Liver (tissue), 9 donors: ENCODE measurements around the genes SERPINB9 and TUBB2B.

GRCh38 chr6:2502345-2502721 is 248.4 kb downstream of the MYLK4 start:
- PRO-cap, 5 experiments, result no peak in any of the 5 experiments
- RAMPAGE, long total RNA, 2 experiments, result no peak in any of the 2 experiments
- RRBS, result no CpG with 5 or more reads among the region's 7 CpGs

GRCh38 chr6:2633858-2634845 is 116.6 kb downstream of the MYLK4 start:
- PRO-cap, 5 experiments, result peak in 1 of 5 experiments; most common plus-strand start chr6:2634563 (in 1); most common minus-strand start chr6:2634443 (in 1)
- RAMPAGE, long total RNA, 2 experiments, result no peak in any of the 2 experiments
- RRBS, result 14% methylated on average over 12 of the region's 78 CpGs

GRCh38 chr6:2858558-2859697 is 17.3 kb upstream of the SERPINB1 start:
- PRO-cap, 5 experiments, result peak in 1 of 5 experiments; most common minus-strand start chr6:2859173 (in 1)
- RAMPAGE, long total RNA, 2 experiments, result no peak in any of the 2 experiments
- RRBS, result no CpG with 5 or more reads among the region's 8 CpGs

GRCh38 chr6:2903151-2903790 is at the start of gene SERPINB9:
Gene SERPINB9, minus strand, starts transcription at chr6:2903309.
- PRO-cap, 5 experiments, result peak in 5 of 5 experiments; most common plus-strand start chr6:2903380 (in 1); most common minus-strand start chr6:2903309 (in 5)
- RAMPAGE, long total RNA, 2 experiments, result no peak in any of the 2 experiments
- RRBS, result no CpG with 5 or more reads among the region's 63 CpGs

- PRO-cap, 5 experiments, result no peak in any of the 5 experiments
- RAMPAGE, long total RNA, 2 experiments, result no peak in any of the 2 experiments
- RRBS, result no CpG with 5 or more reads among the region's 10 CpGs
Measured at GRCh38 chr6:2920810-2921258, 17.7 kb upstream of the SERPINB9 start.

GRCh38 chr6:2955470-2955768 is 15.9 kb downstream of the SERPINB6 start:
- PRO-cap, 5 experiments, result no peak in any of the 5 experiments
- RAMPAGE, long total RNA, 2 experiments, result no peak in any of the 2 experiments
- RRBS, result no CpG with 5 or more reads among the region's 3 CpGs

GRCh38 chr6:3055792-3056267 is 12.5 kb upstream of the RIPK1 start:
- PRO-cap, 5 experiments, result no peak in any of the 5 experiments
- RAMPAGE, long total RNA, 2 experiments, result no peak in any of the 2 experiments
- RRBS, result no CpG with 5 or more reads among the region's 13 CpGs

GRCh38 chr6:3154351-3155056 is 2.8 kb downstream of the TUBB2A start:
- PRO-cap, 5 experiments, result no peak in any of the 5 experiments
- RAMPAGE, long total RNA, 2 experiments, result no peak in any of the 2 experiments
- RRBS, result no CpG with 5 or more reads among the region's 29 CpGs

GRCh38 chr6:3159954-3160890 is 2.9 kb upstream of the TUBB2A start:
- PRO-cap, 5 experiments, result no peak in any of the 5 experiments
- RAMPAGE, long total RNA, 2 experiments, result no peak in any of the 2 experiments
- RRBS, result no CpG with 5 or more reads among the region's 31 CpGs

DNA sequence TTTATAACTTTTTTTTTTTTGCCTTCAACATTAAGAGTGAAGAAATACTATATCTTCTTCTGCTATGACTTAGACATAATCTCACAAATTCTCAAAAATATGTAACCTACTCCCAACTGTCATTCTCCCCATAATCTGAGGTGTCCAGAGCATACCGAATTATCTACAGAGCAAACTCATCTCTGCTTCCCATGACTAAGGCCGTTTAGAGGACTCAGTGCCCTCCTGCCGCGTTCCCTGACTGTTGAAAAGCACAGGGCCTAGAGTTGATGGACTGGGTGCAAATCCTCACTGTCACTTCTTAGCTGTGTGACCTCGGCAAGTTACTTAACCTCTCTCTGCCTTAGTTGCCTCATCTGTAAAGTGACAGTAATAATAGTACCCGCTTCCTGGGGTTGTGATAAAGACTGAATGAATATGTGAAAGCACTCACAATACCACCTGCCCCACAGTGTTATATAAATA is 4.7 kb upstream of the TUBB2A start:
- PRO-cap, 5 experiments, result no peak in any of the 5 experiments
- RAMPAGE, long total RNA, 2 experiments, result no peak in any of the 2 experiments
- RRBS, result no CpG with 5 or more reads among the region's 6 CpGs

- PRO-cap, 5 experiments, result no peak in any of the 5 experiments
- RAMPAGE, long total RNA, 2 experiments, result no peak in any of the 2 experiments
- RRBS, result 4% methylated on average over 18 of the region's 64 CpGs
Measured at GRCh38 chr6:3227477-3228220, at the start of gene TUBB2B. Gene TUBB2B, minus strand, starts transcription at chr6:3227653.

DNA sequence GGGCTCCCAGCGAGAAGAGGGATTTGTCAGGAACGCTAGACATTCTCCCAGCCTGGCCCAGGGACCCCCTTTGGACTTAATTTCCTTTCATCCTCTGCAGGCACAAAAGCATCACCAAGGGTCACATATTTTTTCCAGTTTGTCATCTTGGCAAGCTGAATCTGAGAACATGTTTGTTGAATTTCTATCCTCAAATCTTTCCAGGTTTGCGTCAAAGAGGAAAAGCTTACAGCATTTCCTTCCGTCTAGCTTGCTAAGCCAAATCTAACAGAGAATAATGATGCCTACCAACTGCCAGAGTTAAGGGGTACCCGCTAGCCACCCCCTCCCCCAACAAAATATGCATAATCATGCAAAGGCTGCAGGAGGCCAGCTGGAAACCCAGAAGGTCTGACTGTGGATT is 23.0 kb downstream of the PSMG4 start:
- PRO-cap, 5 experiments, result no peak in any of the 5 experiments
- RAMPAGE, long total RNA, 2 experiments, result no peak in any of the 2 experiments
- RRBS, result no CpG with 5 or more reads among the region's 5 CpGs

DNA sequence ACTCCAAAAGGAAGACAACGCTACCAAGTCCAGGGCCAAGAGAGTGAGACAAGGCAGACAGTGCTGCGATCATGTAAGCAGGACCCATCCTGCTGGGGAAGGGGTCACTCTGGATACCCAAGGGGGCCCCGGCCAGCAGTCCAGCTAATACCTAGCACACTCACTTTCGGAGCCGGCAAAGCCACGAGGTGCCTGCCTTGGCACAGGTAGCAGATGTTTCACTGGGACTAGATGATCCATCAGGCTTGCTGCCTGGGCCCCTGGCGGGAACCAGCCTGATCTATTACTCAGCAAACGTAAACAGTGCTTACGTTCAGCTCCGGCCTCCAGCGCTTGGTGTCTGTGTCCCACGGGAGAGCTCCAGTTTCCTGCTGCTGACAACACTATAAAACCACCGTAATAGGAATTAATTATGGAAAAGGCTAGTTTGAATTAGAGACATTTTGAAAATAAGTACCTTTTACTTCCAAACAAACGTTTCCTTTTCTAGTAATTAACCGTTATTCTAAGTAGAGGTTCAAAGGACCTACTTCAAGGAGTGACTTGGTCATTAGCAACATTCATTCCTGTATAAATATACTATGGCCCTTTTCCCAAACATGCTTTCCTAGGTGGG is 18.6 kb downstream of the SLC22A23 start:
- PRO-cap, 5 experiments, result no peak in any of the 5 experiments
- RAMPAGE, long total RNA, 2 experiments, result no peak in any of the 2 experiments
- RRBS, result no CpG with 5 or more reads among the region's 15 CpGs

- PRO-cap, 5 experiments, result peak in 1 of 5 experiments; most common minus-strand start chr6:3720077 (in 1)
- RAMPAGE, long total RNA, 2 experiments, result no peak in any of the 2 experiments
- RRBS, result no CpG with 5 or more reads among the region's 17 CpGs
Measured at GRCh38 chr6:3719766-3720428, 31.6 kb downstream of the PXDC1 start.

DNA sequence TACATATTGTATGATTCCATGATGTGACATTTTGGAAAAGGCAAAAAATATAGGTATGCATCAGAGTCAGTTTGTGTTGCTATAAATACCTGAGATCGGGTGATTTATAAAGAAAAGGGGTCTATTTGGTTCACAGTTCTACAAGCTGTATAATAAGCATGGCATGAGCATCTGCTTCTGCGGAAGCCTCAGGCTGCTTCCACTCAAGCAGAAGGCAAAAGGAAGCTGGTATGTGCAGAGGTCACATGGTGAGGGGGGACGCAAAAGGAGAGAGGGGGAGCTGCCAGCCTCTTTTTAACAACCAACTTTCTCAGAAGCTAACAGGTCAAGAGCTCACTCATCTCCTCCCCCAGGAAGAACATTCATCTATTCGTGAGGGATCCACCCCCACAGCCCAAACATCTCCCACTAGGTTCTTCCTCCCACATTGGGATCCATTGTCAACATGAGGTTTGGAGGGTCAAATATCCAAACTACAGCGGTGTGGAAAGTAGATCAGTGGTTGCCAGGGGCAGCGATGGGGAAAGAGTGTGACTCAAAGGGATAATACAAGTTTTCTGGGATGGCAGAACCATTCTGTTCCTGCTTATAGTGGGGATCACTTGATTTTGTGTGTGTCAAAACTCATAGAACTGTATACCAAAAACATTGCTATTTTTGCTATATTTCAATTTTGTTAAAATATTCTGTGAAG is 10.1 kb upstream of the FAM50B start:
- PRO-cap, 5 experiments, result peak in 1 of 5 experiments; most common plus-strand start position 551 of the sequence (in 1); most common minus-strand start position 312 of the sequence (in 1)
- RAMPAGE, long total RNA, 2 experiments, result no peak in any of the 2 experiments
- RRBS, result no CpG with 5 or more reads among the region's 6 CpGs

- PRO-cap, 5 experiments, result peak in 1 of 5 experiments; most common plus-strand start chr6:3858165 (in 1); most common minus-strand start chr6:3857885 (in 1)
- RAMPAGE, long total RNA, 2 experiments, result no peak in any of the 2 experiments
- RRBS, result 29% methylated on average over 1 of the region's 11 CpGs
Measured at GRCh38 chr6:3857774-3858337, 8.7 kb downstream of the FAM50B start.

DNA sequence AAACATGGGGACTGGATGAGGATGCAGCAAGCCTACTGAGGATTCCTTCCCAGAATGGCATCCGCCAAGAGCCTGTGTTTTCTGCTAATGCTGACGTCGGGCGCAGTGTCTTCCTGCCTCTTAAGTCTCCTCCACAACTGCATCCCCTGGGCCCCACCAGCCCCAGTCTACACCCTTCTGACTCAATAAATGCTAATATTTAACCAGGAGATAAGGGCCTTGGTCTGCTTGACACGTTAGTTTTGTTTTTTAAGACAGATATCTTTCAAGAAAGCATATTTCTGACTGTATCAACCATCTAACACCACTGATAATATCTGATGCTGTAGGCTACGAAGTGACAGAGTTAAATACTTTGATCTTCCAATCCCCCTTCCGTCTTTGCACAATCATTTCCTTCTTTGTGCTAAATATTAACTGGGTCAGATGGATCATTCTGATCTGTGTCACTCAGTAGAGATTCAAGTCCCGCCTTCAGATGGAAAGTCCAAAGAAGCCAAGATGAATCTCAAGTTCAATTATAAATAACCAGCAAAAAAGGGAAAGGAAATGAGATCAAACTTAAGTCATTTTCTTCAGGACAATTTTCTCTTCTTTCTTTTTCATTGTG is 20.8 kb downstream of the FAM50B start:
- PRO-cap, 5 experiments, result peak in 3 of 5 experiments; most common plus-strand start position 477 of the sequence (in 3); most common minus-strand start position 126 of the sequence (in 2)
- RAMPAGE, long total RNA, 2 experiments, result no peak in any of the 2 experiments
- RRBS, result no CpG with 5 or more reads among the region's 8 CpGs

- PRO-cap, 5 experiments, result no peak in any of the 5 experiments
- RAMPAGE, long total RNA, 2 experiments, result no peak in any of the 2 experiments
- RRBS, result no CpG with 5 or more reads among the region's 6 CpGs
Measured at GRCh38 chr6:3888620-3888989, 39.4 kb downstream of the FAM50B start.

DNA sequence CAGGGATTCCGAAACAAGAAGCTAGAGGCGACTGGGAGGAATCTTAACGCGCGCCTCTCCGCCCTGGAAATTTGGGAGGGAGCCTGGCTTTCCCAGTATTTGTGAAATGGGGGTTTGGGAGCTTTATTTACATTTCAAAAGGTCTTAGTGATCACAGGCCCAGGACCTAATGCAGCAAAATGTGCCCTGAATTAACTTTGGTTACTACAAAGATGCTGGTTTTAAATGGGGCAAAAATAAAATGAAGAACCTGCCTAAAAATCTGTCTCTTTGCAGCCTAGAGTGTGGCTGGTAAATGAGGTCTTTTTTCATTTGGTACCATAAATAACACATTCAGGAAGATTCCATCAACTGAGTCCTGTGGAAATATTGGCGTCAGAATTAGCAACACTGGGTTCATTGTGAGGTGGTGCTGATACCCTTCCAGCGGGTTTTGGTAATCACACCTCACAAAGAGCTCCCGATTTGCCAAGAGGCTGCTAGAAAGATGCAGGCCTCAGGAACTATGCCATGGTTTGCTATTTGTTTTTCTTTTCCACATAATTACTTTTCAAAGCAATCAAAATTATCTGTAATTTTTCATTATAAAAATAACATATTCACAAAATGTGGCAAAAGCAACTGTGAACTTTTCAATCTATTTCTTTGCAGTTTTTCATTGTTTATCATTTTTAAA is 55.3 kb downstream of the FAM50B start:
- PRO-cap, 5 experiments, result no peak in any of the 5 experiments
- RAMPAGE, long total RNA, 2 experiments, result no peak in any of the 2 experiments
- RRBS, result no CpG with 5 or more reads among the region's 9 CpGs

- PRO-cap, 5 experiments, result no peak in any of the 5 experiments
- RAMPAGE, long total RNA, 2 experiments, result no peak in any of the 2 experiments
- RRBS, result no CpG with 5 or more reads among the region's 13 CpGs
Measured at GRCh38 chr6:3925954-3926495, 76.9 kb downstream of the FAM50B start.